REH cell (cell line): ENCODE measurements around a stretch of chr9.

DNA sequence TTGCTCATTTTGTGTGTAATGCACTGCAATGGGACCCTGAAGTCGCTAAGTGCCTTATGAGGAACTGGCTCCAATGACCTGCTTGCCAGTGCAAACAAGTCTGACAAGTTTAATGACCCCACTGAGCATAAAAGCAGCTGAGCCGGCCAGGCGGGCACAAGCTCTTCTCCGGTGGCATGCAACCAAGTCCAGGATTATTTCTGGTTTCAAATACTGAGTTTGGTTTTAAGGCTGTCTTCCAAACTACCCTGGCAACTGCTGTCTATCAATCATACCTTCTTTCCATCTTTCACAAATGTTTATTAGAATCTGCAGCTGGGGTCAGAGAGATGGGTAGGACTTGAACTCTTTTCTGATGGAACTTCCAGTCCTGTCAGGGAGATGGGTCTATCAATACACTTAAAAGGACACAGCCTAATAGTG lies 15.8 kb upstream of the GNA14 start:
- PRO-cap: no peak

GRCh38 chr9:77731886-77732433 lies 83.8 kb upstream of the GNA14 start:
- PRO-cap: no peak

GRCh38 chr9:78021617-78022113 lies 9.9 kb downstream of the GNAQ start:
- PRO-cap: no peak

GRCh38 chr9:78329123-78329601 lies 32.2 kb downstream of the PSAT1 start:
- PRO-cap: no peak

DNA sequence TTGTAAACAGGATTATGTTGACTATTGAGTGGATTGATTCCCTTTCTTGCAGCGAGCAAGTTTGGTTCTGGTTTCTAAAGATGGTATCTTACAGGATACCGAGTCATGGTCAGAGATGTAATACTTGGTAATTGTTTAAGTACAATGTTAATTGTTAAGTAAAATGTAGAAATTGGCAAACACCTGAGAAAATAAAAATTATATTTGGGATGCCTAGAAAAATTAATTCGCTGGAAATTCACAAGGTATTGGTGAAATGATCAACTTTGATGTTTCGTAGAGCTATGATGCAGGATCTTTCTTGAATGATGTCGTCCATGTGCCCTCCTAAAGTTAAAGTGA lies 372.4 kb downstream of the PSAT1 start:
- PRO-cap: unidirectional peak, minus-strand start at position 198 of the sequence

DNA sequence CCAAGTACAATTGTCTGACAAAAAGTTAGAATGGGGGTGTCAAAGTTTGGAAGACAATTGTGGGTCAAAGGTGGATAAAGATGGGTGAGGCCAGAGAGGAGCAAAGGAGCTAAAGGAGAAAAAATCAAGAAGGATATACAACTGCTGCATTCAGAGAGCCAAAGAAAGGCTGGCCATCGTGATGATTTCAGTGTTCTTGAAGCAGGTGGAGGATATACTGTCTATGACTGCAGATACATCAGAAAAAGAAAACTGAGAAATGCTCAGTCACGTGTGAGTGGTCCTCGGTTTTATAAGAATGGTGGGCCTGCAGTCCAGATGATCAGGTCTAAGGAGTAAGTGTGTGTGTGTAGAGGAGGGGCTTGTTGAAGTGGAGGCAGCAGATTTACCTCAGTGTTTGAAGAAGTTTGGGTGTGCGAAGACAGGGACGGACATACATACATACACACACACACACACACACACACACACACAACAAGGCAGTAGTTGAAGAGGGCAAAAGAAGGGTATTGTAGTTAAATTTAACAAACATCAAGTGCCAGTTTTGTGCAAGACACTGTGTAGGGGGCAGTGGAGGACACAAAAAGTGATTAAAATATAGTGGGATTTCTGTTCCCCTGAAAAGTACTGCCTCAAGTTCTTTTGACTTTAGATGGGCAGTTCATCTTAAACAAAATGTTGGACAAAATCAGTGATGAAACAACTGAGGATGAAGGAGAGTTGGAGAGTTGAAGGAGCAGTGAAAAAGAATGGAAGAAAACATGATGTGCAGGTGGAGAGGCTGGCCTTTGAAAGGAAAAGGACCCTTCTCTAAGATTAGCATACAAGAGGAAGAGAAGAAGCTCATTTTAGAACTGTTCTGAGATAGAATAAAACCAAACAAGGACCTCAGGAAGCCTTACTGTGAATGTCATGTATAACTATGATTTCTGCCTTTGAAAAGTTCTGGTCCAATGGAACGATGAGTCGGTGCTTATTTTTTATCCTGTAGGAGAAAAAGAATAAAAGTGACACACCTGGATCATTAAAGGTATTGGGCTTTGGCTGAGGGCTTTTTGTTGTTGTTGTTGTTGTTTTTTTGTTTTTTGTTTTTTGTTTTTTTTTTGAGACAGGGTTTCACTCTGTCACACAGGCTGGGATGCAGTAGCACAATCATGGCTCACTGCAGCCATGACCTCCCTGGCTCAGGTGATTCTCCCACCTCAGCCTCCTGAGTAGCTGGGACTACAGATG lies 77.5 kb downstream of the TLE4 start:
- PRO-cap: no peak

DNA sequence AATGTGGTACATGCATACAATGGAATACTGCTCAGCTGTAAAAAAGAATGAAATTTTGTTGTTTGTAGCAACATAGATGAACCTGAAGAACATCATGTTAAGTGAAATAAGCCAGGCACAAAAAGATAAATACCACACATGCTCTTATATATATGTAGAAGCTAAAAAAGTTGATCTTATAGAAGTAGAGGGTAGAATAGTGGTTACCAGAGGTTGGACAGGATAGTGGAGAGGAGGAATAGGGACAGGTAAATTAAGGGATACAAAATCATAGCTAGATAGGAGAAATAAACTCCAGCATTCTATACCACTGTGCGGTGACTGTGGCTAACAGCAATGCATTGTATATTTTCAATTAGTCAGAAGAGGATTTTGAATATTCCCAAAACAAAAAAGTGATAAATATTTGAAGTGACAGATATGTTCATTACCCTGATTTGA lies 414.8 kb downstream of the TLE1 start:
- PRO-cap: no peak

- PRO-cap: no peak
These were observed 33.5 kb downstream of the TLE1 start for GRCh38 chr9:81655614-81656485.

GRCh38 chr9:82316780-82317094 lies 328.2 kb downstream of the SPATA31D1 start:
- PRO-cap: no peak

DNA sequence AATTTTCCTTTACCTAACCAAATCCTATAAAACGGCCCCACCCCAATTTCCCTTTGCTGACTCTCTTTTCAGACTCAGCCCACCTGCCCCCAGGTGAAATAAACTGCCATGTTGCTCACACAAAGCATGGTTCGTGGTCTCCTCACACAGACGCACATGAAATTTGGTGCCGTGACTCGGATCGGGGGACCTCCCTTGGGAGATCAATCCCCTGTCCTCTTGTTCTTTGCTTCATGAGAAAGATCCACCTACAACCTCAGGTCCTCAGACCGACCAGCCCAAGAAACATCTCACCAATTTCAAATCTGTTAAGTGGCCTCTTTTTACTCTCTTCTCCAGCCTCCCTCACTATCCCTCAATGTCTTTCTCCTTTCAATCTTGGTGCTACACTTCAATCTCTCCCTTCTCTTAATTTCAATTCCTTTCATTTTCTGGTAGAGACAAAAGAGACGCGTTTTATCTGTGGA lies 178.9 kb downstream of the RASEF start:
- PRO-cap: no peak

DNA sequence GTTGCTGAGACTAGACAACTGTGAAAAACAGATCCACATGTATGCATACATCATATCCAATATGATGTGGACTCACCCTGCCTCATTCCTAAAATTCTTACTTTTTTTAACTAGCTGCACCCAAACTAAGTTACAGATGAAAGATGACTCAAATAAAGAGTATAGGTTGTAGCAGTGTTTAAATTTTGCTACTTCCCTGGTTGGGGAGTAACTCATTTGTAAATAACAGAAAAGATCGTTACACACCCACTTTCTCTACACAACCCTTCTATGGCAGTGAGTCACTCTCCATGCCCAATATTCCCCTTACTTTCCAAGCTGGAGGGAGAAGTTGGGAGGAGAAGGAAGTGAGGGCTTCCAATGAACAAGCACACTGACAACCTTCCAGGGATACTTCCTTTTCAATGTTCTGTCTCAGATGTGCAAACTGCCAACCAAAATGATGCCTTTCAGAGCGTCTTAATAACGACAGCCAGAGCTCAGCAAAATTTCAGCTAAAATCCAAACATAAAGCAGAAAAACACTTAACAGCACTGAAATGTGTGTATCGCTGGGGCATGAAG lies 1.9 kb downstream of the RASEF start:
- PRO-cap: no peak

GRCh38 chr9:83228670-83229065 lies 165.7 kb upstream of the RASEF start:
- PRO-cap: no peak

GRCh38 chr9:83472127-83472762 lies 66.0 kb downstream of the FRMD3 start:
- PRO-cap: no peak

GRCh38 chr9:83472763-83473109 lies 65.5 kb downstream of the FRMD3 start:
- PRO-cap: no peak

GRCh38 chr9:83536144-83536893 lies 1.9 kb downstream of the FRMD3 start:
- PRO-cap: no peak

DNA sequence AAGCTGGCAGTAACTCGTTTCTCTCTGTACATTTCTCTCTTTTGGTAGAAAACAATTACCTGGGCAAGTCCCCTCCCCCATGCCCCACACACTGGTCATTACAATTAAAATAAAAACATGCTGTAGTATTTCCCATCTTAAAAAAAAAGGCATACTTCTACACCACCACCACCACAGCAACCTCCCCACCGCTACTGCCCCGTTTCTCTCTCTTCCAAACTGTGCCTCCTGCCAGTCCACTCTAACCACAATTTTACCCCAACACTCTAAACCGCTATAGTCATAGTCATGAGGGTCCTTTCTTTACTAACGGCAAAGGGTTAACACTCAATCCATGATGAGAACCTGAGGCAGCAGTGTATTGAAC lies 33.9 kb downstream of the IDNK start:
- PRO-cap: no peak

DNA sequence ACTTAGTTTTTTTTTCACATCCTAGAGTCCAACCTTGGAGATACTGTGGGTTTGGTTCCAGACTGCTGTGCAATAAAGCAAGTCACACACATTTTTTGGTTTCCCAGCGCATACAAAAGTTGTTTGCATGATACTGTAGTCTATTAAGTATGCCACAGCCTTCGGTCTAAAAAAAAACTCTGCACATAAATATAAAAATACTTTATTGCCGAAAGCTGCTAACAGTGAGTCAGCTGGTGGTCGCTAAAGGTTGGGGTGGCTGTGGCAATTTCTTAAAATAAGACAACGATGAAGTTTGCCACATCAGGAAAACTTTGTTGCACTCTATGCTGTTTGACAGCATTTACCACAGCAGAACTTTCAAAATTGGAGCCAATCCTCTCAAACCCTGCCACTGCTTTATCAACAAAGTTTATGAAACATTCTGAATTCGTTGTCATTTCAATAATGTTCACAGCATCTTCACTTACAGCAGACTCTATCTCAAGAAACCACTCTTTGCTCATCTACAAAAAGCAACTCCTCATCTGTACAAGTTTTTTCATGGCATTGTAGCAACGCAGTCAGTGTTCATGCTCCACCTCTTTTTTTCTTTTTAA lies 37.3 kb downstream of the UBQLN1 start:
- PRO-cap: no peak

DNA sequence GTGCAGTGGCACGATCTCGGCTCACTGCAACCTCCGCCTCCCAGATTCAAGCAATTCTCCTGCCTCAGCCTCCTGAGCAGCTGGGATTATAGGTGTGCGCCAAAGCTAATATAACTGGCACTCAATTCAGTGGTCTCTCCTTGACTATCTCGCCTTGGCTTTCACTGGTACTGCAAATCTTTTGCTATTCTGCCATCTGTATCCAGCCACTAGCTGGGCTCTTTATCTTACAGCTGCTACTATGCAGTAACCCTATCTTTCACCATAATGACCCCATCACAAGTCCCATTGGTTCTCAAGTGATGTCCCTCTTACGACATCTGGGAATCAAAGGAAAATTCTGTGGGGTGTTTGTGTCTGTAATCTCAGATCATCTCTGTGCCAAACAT lies 9.0 kb upstream of the C9orf64 start:
- PRO-cap: no peak

DNA sequence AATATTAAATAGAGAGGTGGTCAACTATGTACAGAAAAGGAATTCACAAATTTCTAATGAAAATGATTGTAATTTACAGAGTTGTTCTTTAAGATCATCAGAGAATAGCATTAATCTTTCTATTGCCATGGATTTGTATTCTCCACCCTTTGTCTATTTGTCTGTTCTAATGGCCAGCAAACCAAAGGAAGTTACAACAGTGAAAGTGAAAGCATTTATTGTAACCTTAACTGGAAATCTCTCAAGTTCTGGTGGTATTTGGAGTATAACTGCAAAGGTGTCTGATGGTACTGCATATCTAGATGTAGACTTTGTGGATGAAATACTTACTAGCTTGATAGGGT lies 21.7 kb downstream of the RMI1 start:
- PRO-cap: bidirectional peak, plus-strand start at position 258 of the sequence, minus-strand start at position 168 of the sequence

DNA sequence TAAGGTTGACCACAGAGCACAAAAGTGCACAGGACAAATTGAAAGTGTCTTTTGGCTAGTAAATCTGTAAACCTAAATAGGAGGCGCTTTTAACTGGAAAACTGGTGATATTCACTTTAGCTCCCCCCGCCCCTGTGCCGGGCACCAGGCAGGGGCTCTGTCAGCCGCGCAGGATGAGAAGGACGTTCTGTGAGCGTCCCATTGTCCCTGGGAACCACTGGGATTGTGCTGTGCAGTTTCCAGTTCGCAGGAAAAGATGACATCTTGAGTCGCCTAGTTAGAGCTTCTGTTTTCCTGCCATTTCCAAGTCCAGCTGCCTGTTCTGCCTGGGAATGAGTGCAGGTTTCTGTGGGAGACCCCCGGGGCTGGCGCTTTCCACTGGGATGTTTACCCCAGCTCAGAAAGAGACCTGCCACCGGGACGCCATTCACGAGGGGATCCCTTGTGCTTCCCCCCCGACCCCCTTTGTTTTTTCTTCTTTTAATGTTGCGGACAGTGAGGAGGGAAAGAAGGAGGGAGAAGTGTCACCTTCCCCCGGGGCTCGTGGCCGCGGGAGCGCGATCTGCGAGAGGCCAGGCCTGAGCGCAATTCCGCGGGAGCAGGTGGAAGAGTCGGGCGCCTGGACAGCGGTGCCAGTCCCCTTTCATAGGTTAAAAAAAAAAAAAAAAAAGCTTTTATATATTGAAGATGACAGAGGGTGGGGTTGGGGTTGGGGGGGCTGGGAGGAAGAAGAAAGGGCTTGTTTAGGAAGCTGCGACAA lies 121.5 kb downstream of the RMI1 start:
- PRO-cap: no peak